H7 (cell line): ENCODE data around the genes SPC25, SP5, TLK1 and DYNC1I2.

DNA sequence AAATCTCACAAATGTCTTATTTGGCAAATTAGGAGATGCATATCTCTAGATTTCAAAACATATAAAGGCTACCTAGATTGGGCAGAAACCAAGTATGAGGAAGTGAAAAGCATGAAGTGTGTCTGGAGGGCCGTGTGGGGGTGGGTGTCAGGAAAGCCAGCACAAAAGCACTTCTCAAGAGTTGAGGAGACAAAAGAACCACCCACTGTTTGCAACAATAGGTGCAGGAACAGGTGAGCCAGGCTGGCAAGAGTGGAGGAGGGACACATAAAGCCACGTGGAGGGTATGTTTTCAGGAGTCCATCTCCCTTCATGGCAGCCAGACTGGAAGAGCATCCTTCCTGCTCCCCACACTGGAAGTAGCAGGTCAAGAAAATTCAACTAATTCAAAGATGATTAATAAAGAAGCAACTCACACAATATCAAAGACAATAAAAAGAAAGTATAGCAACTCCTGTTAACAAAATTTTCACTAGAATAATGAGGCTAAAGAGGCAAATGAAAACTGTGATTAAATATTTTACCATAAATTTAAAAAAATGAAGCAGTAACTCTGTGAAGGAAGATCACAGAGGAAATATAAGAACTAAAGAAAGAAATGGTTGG is 96.5 kb downstream of the CERS6 start:
- RAMPAGE, long total RNA, result no peak

DNA sequence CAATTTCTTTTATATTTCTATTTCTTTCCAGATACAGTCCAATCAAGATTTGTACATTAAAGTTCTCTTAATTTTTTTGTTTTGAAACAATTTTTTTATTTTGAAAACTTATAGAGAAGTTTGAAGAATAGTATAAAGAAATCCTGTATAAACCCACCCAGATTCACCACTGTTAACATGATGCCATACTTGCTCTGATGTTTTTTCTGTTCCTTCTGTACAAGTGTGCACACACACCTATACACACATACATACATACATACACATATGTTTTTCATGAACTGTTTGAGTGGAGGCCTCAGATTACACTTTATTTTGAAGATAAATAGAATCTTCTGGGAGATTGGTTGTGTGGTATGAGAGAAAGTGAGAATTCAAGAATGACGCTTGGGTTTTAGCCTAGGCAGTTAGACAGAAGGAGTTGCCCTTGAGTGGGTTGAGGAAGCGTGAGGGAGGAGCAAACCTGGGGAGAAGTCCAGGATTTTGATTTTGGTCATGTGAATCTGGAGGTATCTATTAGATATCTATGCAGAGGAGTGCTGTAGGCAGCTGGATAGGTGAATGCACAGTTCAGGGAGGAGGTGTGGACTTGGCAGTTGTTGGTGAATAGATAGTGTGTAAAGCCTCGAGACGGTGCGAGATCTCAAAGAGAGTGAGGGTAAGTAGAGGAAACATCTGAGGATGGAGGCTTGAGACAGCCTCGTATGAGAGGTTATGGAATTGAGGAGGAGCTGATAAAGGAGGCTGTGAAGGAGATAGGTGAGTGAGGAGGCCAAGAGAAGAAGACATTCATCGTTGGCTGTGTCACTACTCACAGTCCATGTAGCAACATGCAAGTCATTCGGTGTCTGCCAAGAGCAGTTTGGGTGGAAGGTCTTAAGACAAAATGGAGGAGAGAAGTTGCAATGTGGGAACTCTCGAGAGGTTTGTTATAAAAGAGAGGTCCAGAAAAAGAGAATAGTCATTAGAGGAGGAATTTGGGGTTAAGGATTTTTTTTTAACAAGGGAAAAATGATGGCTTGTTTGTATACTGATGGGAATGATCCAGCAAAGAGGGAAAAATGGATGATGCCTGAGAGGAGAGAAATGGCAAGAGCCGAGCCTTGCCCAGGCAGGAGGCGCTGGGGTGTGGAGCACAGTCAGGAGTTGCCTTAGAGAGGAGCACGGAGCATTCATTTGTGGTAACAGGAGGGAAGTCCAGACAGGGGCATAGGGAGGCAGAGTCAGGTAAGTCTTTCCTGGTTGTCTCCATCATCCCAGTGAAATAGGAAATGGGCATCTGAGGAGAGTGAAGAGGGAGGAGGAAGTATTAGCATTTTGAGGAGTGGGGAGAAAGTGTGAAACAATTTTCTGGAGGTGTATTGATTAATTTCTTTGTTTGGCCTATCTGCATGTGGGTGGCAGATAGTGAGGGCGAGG is 120.9 kb downstream of the CERS6 start:
- RAMPAGE, long total RNA, result no peak

GRCh38 chr2:168890047-168890883 is at the start of gene SPC25:
TSS of gene SPC25 (minus strand) at chr2:168890430.
- RAMPAGE, long total RNA, result start-site peak on the minus strand at chr2:168890405-168890416, 39 reads

GRCh38 chr2:169107567-169107931 is 38.2 kb downstream of the DHRS9 start:
- RAMPAGE, long total RNA, result no peak

- RAMPAGE, long total RNA, result no peak
These were observed 1.2 kb downstream of the PPIG start for GRCh38 chr2:169585409-169585656.

- RAMPAGE, long total RNA, result no peak
These were observed 8.9 kb upstream of the SSB start for GRCh38 chr2:169789520-169790366.

DNA sequence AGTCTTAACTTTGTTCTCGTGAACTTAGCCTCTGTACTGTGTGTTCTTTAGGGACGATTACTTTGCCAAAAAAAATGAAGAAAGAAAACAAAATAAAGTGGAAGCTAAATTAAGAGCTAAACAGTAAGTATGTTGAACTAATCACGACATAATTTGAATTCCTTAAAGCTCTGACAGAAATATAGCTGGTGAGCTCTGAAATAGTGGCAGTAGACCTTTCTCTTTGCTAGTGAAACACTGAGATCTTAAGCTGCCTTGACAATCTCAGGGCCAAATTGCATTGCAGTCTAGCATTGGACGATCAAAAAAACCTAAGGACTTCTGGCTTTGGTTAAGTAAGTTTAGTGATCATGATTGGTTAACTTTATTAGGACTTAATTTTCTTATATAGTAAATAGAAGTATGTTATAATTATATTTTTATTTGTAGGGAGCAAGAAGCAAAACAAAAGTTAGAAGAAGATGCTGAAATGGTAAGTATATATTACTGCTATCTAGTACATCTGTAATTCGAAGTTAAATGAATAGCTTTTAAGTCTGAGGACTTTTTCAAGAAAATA is 9.8 kb downstream of the SSB start:
- RAMPAGE, long total RNA, result no peak

GRCh38 chr2:169827597-169828321 is 505 bp downstream of the UBR3 start:
- RAMPAGE, long total RNA, result no peak

DNA sequence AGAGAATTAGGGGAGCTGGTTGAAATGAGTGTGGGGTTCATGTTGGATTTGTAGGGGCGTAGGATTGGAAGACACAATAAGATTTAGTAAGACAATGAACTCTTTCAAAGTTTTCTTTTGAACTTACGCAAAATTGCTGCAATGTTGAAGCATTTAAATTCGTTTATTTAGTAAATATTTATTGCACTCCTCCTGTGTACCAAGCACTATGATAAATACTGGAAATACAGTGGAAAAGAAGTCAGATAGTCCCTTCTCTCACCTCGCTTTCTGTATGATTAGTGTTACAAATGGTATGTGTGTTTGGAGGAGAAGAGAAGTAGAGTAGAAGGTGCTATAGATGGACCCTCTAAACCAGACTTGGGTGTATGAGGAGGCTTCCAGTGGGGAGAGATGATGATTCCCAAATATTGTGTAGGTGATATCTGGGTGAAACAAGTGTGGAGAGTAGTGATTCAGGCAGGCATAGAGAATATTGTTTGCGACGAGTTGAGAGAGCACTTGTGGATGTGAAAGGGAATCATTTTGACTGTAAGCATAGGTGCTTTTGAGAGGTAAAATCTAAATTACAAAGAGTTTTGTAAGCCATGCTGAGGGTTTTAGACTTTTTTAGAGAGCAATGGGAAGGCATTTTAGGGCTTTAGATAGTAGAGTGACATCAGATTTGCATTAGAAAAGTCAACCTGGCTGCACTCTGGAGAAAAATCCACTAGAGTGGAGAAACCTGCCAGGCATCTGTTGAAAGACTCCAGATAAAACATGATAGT is 92.1 kb upstream of the MYO3B start:
- RAMPAGE, long total RNA, result no peak

- RAMPAGE, long total RNA, result no peak
These were observed at the start of gene SP5 for GRCh38 chr2:170715086-170715708. TSS of gene SP5 (plus strand) at chr2:170715337.

GRCh38 chr2:170822757-170823979 is 6.5 kb downstream of the GAD1 start:
- RAMPAGE, long total RNA, result no peak

GRCh38 chr2:170986557-170987094 is 57.6 kb downstream of the GORASP2 start:
- RAMPAGE, long total RNA, result no peak

DNA sequence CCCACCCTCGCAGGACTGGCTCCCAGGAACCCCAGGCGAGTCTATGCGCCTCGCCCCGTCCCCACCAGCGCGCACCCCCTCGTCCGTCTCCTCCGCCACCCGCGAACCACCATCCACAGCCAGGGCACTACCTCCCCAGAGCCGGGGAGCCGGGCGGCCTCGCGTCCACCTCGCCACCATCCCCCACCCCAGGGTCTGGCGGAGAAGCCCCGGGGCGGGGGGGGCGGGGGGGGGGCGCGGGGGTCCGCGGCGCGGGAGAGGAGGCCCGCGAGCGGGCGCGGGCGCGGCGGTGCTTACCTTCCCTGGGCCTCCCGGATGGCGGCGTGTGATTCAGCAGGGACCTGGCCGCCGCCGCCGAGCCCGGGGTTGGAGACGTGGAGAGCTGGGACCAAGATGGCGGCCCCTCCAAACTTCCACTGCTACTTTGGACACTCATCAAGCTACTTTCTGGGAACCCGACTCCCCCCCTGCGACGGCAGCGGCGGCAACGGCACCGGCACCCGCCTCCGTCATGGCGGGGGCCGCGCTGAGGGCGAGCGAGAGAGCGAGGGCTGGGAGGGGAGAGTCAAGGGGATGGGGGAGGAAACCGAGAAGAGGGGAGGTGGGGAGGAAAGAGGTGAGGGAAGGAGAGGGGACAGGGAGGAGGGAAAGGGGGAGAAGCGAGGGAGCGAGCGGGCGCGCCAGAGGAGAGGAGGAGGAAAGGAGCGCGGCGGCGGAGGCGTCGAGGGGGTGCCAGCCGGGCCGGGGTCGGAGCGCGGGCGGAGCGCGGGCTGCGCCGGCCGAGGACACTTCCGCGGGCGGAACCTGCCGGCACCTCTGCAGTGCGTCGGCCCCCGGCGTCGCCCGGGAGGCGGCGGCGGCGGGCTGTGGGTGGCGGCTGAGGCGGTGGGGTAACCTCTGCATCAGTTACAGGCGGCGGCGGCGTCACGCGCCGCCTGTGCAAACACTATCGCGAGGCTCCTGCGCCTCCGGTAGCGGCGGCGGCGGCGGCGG is at the start of gene TLK1:
Gene TLK1 (minus strand): TSS at position 901 of the 993 bp plus-strand sequence.
- RAMPAGE, long total RNA, result no peak

DNA sequence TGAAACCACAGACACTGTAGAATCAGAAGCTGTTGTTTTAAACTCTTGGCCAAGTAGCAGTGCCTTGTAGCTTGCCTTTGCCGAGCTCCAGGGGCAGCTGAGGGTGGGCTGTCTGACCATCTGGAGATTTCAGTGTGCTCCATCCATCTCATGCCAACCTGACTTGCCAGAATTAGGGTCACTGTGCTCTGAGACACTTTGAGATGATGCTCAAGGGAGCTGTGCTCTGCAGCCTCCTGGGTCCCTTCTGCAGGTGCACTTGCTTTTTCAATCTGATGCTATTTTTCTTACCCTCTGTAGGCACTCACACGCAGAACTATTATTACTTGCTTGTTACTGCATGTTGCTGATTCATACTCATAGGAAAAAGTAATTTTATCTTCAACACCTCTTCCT is 116.1 kb downstream of the METTL8 start:
- RAMPAGE, long total RNA, result no peak

GRCh38 chr2:171687105-171687595 is at the start of gene DYNC1I2:
TSS of gene DYNC1I2 (plus strand) at chr2:171687469.
- RAMPAGE, long total RNA, result start-site peak on the plus strand at chr2:171687465-171687627, 496 reads

- RAMPAGE, long total RNA, result no peak
These were observed 13.8 kb downstream of the DYNC1I2 start for GRCh38 chr2:171700897-171701556.

DNA sequence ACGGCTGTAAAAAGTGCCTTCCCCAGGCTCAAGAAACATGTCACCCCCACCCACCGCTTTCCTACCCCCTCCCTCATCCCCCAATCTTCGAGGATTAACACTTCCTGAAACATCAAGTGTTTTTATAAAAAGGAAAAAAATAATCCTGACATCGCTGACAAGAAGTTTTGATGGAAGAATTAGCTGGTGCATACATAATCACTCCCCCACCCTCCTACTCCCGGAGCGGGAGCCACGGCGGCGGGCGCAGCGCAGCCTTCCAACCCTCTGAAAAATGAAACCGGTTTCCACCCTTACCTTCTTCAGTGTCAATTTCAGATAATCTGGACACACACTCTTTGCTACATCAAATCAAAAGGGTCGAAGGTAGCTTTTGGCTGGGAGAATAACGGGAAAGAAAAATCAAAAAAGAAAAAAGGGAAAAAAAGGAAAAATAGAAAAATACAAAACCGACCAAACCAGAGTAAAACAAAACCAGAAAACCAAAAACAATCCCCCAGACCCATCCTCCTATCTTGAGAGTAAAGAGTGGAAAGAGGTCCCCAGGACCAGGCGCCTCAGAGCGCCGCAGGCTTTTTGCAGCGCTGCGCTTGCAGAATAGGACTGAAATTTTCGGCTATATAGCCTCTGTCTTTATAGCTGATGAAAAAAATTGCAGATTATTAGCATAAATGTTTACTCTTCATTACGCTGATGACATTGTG is 7.9 kb downstream of the DLX1 start:
- RAMPAGE, long total RNA, result no peak

GRCh38 chr2:172233821-172234527 is 131.3 kb upstream of the DLX2 start:
- RAMPAGE, long total RNA, result no peak

DNA sequence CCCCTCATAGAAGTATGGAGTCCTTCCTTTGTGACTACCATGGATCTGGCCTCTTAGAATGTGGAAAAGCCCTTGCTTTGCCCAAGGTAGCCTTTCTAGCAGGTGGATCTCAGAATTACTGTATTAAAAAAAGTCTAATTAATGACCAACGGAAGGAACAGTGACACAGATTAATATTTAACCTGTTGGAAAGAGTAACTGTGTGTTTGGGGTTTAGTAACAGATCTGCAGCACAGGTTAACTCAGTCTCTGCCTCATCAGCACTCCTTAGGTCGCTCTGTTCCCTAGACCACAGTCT is 52.8 kb upstream of the ITGA6 start:
- RAMPAGE, long total RNA, result no peak

GRCh38 chr2:172427079-172427253 is 420 bp upstream of the ITGA6 start:
- RAMPAGE, long total RNA, result no peak